Measurements from ENCODE around the gene IP6K3.

DNA sequence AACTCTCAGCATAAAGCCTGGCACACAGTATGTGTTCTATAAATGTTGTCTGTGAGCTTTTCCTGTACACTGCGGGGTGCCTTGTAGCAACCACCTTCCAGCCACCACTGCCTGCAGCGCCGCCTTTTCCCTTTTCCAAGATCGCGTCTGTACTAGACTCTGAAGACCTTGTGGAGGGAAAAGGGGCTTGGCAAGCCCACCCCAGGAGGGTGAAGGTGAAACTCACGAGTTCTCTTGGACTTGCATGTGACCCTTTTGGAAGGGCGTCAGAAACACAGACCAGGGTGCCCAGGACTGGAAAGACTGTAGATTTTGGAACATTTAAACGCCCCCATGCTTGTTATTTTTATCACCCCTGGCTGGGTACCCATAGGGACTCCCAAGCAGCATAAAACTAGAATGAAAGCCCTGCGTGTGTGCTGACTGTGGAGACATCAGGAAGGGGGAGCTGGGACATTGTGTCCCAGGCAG lies 8.4 kb downstream of the BAK1 start:
- RRBS = no CpG with 5 or more reads among the region's 9 CpGs
CAGE:
- cytosol, long polyA plus RNA = no peak
- long polyA plus RNA = no peak
- nucleus, long polyA plus RNA = no peak

- RRBS = 70% methylated on average over 3 of the region's 26 CpGs
CAGE:
- cytosol, long polyA plus RNA = no peak
- long polyA plus RNA = no peak
- nucleus, long polyA plus RNA = no peak
Observed at GRCh38 chr6:33610591-33612023, 10.0 kb upstream of the ITPR3 start.

DNA sequence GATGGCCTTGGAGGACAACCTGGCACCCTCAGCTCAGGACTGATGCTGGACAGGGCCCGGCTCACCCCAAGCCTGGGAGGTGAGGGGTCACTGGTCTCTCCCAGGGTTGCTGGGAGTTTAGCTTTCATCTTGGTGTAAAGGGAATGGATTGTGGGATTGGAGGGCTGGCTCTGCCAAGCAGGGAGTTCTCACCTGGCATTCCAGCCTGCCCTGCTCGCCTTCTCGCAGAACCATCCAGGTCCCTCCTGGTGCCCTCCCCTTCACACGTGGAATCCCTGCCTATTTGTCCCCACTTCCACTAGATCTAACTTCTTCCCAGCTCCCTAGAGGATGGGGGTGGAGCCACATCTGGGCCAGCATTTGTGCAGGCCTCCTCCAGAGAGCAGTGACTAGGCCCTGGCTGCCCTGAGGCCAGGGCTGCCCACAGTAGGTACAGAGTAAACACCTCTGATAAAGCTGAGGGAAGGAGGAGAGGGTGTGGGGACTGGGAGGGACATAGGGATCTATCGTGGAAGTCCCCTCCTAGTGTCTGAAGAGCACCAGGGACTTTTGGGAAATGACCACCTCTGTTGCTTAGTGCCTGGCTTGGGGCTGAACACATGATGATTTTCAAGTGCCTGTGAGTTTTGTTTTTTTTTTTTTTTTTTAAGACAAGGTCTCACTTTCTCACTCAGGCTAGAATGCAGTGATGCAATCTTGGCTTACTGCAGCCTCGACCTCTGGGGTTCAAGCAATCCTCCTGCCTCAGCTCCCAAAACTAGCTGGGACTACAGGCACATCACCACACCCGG lies 1.8 kb downstream of the ITPR3 start:
- RRBS = no CpG with 5 or more reads among the region's 7 CpGs
CAGE:
- cytosol, long polyA plus RNA = no peak
- long polyA plus RNA = no peak
- nucleus, long polyA plus RNA = no peak

DNA sequence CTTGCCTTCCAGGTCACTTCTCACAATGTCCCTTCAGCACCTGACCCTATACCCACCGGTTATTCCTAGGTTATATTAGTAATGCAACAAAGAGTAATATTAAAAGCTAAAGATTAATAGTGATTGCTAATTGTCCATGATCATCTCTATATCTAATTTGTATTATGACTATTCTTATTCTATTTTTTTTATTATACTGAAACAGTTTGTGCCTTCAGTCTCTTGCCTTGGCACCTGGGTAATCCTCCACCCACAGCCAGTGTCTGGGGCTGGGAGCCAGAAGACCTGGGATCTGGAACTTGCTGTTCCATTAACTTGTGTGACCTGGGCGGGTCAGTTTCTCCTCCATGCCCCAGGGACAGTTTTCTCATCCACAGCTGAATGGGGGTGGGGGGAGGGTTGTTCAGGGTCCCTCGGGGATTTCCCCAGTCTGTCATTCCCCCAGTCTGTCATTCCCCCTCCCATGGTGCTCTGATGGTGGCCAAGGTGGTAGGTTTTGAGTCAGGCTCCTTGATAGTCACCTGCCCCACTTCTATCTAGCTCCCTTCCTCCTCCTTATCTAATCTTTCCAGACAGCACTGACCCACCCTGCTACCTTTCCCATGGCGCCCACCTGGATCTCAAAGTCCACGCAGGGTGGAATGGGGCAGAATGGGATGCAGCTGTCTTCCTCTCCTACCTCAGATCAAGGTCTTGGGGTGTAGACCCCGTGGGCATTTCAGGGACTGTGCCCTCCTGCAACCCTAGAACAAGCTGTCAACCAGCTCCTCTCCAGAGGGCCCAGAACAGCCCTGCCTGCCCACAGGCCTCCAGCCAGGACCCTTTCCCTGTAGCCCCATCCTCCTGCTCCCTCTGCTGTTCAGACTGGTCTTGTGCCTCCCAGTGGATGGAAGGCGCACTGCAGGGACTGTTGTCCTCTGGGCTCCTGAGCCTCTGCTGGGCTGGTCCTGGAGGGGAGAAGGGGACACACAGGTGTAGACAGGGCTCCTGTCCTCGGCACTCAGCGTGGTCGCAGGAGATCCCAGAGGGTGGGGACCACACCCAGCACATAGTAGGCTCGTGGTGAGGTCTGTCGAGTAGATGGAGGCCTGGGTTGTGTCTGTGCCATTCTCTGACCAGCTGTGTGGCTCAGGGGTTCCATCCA lies 11.1 kb downstream of the ITPR3 start:
- RRBS = no CpG with 5 or more reads among the region's 12 CpGs
CAGE:
- cytosol, long polyA plus RNA = no peak
- long polyA plus RNA = no peak
- nucleus, long polyA plus RNA = no peak

DNA sequence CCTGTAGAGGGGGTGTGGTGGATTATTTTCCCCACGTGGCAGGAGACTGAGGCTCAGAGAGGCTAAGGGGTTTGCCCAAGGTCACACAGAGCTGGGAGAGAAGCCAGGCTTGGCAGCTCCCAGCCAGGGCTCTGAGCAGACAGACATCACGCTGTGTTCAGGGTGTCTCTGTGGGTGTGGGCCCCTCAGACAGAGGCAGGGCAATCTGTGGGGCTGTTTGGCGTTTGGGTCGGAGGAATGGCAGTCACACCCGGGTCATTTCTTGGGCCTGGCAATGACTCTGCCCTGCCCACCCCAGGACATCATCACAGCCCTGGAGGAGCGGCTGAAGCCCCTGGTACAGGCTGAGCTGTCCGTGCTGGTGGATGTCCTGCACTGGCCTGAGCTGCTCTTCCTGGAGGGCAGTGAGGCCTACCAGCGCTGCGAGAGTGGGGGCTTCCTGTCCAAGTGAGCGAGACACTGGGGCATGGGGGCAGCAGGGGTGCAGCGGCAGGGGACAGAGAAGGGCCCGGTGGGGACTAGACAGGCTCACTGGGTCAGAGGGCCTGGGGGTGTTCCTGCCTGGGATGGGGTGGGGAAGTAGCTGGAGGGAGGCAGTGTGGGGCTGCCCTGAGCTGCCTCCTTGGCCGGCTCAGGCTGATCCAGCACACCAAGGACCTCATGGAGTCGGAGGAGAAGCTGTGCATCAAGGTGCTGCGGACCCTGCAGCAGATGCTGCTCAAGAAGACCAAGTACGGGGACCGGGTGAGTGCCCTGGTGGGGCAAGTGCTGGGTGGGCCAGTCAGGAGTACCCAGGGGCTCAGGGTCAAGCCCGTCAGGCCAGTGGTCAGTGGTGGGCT lies 27.6 kb downstream of the UQCC2 start:
- RRBS = 53% methylated on average over 3 of the region's 18 CpGs
CAGE:
- cytosol, long polyA plus RNA = no peak
- long polyA plus RNA = no peak
- nucleus, long polyA plus RNA = no peak

- RRBS = no CpG with 5 or more reads among the region's 24 CpGs
CAGE:
- cytosol, long polyA plus RNA = no peak
- long polyA plus RNA = no peak
- nucleus, long polyA plus RNA = no peak
Observed at GRCh38 chr6:33686778-33687642, 24.5 kb downstream of the UQCC2 start.

DNA sequence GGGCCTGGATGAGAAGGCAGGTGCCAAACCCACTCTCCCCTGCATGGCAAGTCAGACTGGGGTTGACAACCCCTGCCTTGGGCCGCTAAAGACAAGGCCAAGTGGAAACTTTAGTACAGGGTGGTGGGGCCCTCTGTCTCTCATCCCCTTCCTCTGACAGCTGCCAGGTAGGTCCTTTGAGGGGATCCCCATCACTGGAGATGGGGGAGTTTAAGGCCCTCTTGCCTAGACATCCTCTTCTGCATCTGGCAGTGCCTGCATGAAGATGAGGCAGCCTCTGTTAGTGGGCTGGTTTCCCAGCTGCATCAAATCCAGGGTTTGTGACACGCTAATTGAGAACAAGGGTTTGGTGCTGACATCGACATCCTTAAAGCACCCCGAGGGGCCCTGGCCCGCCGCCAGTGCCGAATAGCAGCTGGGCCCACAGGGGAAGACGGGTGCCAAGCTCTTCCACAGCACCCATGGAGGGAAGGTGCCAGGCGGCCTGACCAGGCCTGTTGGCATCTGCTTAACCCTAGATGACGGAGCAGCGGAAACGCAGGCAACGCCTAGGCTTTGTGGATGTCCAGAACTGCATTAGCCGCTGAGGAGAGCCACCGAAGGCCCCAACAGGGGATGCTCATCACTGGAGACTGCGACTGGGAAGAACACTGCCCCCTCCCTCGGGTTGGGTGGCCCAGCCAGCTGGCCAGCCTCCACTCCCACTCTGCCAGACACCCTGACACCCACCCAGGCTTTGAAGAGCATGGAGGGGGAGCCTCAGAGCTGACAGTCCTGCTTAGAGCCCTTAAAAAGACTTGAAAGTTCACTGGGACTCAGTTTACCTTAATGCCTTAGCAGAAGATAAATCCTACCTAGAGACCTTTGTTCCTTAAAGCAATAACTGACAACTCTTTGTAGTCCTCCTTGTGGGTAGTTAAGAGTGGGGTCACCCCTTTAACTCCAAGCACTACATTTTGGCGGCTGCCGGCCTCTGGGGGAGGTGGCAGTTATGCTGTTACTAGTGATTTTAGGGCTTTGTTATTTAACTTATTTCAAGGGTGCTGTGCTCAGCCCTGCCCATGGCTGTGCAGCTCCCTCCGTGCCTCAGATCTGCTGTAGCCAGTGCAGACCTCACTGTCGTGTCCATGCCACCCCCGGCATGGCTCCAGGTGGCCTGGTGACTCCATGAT lies 15.9 kb downstream of the UQCC2 start:
- RRBS = no CpG with 5 or more reads among the region's 22 CpGs
CAGE:
- cytosol, long polyA plus RNA = no peak
- long polyA plus RNA = no peak
- nucleus, long polyA plus RNA = no peak

DNA sequence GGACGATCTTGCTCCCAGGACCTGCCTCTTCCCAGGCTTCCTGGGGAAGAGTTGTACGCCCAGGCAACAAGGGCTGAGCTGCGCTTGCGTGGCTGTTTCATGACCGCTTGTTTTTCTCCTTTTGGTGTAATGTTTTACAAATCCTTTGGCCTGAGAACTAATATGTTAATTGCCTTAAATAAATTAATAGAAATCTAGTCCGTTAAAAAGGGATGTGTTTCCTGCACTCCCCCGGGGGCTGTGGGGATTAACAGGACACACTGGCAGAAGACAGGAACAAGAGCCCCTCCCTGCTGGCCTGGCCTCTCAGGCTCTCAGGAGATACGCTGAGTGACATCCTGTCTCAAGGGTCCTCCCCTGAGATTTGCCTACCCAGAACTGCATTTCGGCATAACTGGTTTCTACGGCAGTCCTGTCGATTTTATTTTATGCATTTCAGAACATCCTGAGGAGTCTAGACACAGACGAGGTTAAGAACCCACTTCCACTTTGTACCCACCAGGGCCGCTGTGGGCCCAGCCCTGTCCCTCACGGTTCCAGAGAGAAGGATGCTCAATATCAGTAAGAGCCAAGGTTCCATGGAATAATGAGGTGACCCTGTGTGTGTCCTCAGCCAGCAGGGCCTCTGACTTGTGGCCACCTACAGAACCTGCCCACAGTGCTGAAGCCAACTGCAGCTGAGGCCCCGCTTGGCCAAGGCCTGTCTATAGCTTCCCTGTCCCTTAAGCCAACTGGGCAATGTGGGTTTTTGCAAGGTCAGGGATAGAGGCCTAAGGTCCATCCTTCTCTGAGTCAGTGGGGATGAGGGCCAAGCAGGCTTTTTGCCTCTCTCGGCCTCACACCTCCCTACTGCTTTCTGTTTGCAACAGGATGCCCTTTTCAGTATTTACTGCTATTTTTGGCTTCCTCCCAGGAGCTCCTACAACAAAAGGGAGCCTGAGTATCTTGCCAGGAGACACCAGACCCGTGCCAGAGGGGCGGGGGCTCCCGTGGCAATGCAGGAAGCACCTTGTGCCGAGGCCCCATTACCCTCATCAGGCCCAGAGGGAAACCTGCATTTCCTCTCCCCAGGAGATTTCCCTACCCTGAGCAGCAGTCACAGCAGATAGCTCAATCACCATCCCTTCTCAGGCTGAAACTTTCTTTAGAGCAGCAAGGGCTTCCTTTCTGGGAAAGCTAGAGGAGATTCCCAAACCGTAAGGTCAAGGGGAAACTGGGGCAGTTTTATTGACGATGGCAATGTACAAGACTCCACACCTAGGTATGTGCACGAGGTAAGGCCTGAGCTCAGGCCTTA lies 14.7 kb downstream of the UQCC2 start:
- RRBS = no CpG with 5 or more reads among the region's 23 CpGs
CAGE:
- cytosol, long polyA plus RNA = no peak
- long polyA plus RNA = no peak
- nucleus, long polyA plus RNA = no peak

DNA sequence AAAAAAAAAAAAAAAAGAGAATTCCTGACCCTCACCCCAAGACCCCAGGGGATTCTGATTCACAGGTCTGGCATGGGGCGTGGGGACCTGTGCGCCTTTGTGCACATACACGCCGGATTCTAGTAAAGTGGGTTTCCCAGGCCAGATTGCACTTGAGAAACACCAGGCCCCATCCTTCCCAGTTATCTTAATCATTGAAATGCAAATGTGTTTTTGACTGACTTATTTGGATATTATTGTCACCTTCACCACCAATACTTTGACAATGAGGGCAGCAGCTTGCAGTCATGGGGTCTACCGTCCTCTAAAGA lies 12.5 kb downstream of the IP6K3 start:
- RRBS = no CpG with 5 or more reads among the region's 5 CpGs
CAGE:
- cytosol, long polyA plus RNA = no peak
- long polyA plus RNA = no peak
- nucleus, long polyA plus RNA = no peak

DNA sequence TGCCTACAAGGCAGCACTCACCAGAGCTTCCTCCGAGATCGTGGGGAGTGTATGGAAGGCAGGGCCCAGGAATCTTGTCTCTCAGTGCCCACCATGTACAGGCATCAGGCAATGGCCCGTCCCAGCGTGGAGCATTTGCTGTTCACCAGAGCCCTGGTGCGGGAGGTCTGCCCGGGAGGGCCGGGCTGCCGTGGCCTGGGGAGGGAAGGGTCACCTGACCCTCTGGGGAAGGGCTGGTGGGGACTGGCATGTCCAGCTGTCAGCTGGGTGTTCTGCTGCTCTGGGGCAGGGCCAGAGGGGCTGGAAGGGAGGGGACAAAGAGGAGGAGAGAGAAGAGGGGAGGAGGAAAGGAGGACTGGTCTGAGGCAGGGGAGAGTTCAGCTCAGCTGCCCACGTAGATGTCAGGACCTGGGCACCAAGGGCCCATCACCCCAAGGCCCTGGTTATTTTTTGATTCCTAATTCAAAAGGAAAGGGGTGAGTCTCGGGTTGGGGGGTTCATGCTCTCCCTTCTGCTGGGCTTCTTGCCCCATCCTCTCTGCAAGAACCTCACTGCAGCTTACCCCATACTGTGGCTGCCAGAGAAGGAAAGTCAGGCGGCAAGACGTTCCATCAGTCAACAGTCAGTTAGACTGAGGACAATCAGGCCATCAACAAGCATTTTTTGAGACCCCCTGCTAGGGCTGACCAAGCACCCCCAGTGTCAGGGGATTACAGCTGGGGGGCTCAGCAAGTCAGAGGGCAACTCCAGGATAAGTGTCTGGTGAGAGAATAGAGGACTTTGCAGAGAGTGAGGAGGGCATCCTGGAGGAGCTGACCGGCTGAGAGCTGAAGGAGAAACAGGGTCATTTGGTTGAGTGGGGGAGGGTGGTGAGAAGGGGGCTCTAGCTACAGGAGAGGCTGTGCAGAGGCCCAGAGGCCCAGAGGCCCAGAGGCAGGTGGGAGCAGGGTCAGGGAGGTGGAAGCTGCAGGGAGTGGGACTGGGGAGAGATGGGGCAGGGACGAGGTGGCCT lies at the start of gene IP6K3:
Gene IP6K3 (minus strand): TSS at position 169 of the 1,012 bp plus-strand sequence.
- RRBS = no CpG with 5 or more reads among the region's 14 CpGs
CAGE:
- cytosol, long polyA plus RNA = no peak
- long polyA plus RNA = no peak
- nucleus, long polyA plus RNA = no peak

DNA sequence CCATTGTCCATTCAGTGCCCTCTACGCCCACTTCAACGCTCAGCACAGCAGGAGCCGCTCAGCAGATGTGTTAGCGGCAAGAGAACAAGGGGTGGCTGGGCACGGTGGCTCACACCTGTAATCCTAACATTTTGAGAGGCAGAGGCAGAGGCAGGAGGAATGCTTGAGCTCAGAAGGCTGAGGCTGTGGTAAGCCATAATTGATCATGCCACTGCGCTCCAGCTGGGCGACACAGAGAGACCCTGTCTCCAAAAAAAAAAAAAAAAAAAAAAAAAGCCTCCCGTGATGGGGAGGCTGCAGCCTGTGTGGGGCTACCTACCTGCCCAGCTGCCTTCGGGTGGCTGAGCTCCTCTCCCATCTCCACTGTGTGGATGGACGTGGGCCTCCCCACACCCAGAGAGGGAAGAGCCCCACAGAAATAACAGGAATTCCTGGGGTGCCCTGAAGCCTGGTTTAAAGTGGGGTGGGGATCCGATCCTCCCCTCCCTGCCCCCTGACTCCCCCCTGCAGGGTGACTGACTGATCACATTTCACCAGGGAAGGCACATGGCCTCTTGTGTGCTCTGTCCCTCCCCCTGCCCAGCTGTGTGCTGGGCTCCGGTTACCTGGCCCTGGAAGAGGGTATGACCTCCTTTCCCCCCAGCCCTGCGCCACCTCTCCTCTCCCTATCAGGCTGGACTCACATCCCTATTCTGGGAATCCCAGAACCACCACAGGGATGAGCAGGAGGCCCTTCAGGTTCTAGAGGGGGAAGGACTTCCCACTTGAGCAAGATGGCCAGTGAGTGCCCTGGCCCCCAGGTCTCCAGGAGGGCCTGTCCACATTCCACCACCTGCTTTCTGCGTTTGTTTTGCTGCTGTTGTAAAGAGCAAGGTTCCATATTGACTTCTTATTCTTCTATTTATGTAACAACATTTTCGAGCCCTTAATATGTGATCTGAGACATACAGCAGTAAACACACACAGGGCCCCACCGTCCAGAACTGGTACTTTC lies 2.0 kb upstream of the IP6K3 start:
- RRBS = no CpG with 5 or more reads among the region's 16 CpGs
CAGE:
- cytosol, long polyA plus RNA = no peak
- long polyA plus RNA = no peak
- nucleus, long polyA plus RNA = no peak

GRCh38 chr6:33892477-33893511 lies 89.0 kb upstream of the MLN start:
- RRBS = no CpG with 5 or more reads among the region's 57 CpGs
CAGE:
- cytosol, long polyA plus RNA = no peak
- long polyA plus RNA = no peak
- nucleus, long polyA plus RNA = no peak

GRCh38 chr6:33906282-33906888 lies 102.6 kb upstream of the MLN start:
- RRBS = no CpG with 5 or more reads among the region's 10 CpGs
CAGE:
- cytosol, long polyA plus RNA = no peak
- long polyA plus RNA = no peak
- nucleus, long polyA plus RNA = no peak

DNA sequence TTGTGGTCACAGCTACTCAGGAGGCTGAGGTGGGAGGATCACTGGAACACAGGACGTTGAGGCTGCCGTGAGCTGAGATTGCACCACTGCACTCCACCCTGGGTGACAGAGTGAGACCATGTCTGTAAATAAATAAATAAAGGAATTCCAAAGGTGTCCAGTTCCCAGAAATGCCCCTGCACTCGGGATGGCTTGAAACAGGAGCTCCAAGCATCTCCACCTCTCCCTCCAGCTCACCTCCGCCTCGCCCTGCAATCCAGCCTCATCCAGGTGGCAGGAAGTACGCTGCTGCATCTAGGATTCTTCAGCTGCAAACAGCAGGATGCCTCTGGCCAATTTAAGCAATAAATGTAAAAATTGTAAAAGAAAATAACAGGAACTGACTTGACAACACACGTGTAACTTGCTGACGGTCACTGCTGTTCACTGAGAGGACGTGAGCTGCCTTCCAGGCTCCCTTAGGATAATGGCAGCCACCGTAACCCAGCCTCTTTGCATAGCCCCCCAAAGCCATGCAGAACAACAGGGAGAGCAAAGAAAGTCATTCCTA lies 11.4 kb upstream of the GRM4 start:
- RRBS = no CpG with 5 or more reads among the region's 10 CpGs
CAGE:
- cytosol, long polyA plus RNA = no peak
- long polyA plus RNA = no peak
- nucleus, long polyA plus RNA = no peak

GRCh38 chr6:34182708-34183740 lies 37.1 kb upstream of the GRM4 start:
- RRBS = no CpG with 5 or more reads among the region's 8 CpGs
CAGE:
- cytosol, long polyA plus RNA = no peak
- long polyA plus RNA = no peak
- nucleus, long polyA plus RNA = no peak

- RRBS = 75% methylated on average over 4 of the region's 7 CpGs
CAGE:
- cytosol, long polyA plus RNA = no peak
- long polyA plus RNA = no peak
- nucleus, long polyA plus RNA = no peak
Observed at GRCh38 chr6:34545333-34545676, 10.8 kb downstream of the SPDEF start.

DNA sequence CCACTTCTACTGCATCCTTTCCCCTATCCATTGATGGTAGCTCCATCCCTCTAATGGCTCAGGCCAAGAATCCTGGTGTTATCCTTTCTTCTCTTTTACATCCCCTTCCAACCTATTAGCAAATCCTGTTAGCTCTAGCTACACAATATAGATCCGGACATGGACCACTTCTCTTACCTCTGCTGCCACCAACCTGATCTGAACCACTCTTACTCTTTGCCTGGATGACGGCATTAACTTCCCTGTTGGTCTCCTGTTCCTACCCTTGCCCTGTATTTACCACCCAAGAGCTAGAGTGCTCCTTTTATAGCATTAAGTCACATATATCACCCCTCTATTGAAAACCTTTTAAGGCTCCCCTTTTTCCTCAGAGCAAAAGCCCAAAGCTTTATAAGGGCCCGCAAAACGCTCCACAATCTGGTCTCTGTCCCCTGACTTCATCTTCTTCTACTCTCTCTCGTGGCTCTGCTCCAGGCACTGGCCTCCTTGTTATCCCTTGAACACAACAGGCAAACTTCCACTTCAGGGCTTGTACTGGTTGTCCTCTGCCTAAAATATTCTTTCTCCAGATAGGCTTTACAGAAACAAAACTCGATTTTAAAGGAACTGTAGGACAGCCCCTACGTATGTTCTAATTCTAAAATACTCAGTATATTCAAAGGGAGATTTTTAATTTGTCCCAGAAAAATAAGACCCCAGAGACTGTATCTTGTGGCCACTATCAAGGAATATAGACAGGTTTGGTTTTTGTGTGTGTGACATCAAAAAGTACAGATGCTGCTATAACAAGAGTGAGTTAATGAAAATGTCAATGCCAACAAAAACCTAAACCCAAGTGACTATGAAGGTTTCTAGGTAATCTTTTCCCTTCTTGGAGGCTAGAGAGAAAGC lies 43.9 kb upstream of the SPDEF start:
- RRBS = no CpG with 5 or more reads among the region's 7 CpGs
CAGE:
- cytosol, long polyA plus RNA = no peak
- long polyA plus RNA = no peak
- nucleus, long polyA plus RNA = no peak

DNA sequence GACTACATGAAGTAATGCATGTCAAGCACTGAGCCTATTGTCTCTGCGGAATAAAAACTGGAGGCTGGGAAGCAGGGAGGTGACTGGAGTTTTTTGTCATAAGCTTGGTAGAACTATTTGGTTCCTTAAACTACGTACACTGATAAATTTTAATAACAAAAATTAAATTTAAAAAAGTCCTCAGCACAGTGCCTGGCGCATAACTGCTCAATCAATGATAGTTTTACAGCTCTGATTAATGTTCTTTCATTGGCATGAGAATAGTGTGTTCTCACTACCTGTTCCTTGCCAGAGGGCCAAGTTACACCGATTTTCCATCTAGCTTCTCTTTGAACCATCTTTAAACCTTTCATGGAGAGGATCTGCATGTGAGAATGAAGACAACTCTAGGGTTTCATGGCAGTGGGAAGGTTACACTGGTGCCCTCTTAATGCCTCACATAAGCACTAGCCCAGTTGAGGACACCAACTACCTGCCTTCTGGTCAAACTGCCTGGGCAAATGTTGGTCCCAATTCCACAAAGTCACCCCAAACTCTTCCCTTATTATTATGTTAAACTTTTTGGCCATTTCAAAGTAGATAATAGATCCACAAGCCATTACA lies 45.0 kb upstream of the SPDEF start:
- RRBS = no CpG with 5 or more reads among the region's 4 CpGs
CAGE:
- cytosol, long polyA plus RNA = no peak
- long polyA plus RNA = no peak
- nucleus, long polyA plus RNA = no peak

- RRBS = no CpG with 5 or more reads among the region's 12 CpGs
CAGE:
- cytosol, long polyA plus RNA = no peak
- long polyA plus RNA = no peak
- nucleus, long polyA plus RNA = no peak
Observed at GRCh38 chr6:34656065-34657082, 40.2 kb downstream of the ILRUN start.

DNA sequence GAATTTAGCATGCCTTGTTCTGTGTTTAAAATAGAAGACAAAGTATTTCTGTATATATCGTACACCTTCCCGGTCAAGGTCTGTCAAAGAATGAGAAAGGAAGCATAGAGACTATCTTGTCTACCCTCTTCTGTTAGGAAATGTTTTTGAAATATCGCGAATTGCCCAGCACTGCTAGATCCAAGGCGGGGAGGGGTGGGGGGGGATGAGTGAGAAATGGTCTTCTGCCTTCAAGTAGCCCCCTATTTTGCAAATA lies 825 bp upstream of the ILRUN start:
- RRBS = no CpG with 5 or more reads among the region's 5 CpGs
CAGE:
- cytosol, long polyA plus RNA = no peak
- long polyA plus RNA = no peak
- nucleus, long polyA plus RNA = no peak

Measured in IMR-90 (cell line).